Tibial artery (tissue), 1 donor: ENCODE results near the gene NEBL.

GRCh38 chr10:18565854-18566881 lies 85.2 kb downstream of the NSUN6 start:
- PRO-cap, result no peak

DNA sequence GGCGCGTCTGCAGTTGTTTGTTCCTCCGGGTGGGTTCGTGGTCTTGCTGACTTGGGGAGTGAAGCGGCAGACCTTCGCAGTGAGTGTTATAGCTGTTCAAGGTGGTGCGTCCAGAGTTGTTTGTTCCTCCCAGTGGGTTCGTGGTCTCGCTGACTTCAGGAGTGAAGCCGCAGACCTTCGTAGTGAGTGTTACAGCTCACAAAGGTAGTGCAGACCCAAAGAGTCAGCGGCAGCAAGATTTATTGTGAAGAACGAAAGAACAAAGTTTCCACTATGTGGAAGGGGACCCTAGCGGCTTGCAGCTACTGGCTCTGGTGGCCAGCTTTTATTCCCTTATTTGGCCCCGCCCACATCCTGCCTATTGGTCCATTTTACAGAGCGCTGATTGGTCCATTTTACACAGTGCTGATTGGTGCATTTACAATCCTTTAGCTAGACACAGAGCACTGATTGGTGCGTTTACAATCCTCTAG lies 64.9 kb downstream of the NSUN6 start:
- PRO-cap, result no peak

- PRO-cap, result no peak
These were observed 23.8 kb downstream of the NSUN6 start for GRCh38 chr10:18627225-18628280.

DNA sequence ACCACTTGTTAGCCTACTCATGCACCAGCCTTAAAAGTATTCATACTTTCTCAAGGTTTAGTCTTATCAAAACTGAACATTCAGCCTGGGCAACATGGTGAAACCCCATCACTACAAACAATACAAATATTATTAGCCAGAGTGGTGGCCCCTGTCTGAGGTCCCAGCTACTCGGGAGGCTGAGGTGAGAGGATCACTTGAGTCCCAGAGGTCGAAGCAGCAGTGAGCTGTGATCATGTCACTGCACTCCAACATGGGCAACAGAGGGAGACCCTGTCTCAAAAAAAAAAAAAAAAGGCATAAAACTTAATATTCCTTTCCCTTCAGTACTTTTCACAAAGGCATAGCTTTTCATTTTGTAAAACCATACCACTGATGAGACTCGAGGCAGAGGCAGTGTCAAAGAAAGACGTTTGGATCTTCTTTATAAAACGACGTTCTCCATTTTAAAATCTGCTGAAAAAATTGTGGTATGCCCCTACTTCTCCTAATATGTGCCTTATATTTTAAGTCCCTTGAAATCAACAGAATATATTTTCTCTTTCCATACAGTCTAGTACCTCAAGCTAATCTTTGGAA lies 1.9 kb downstream of the NSUN6 start:
- PRO-cap, result no peak

GRCh38 chr10:19789720-19790159 lies 26.5 kb upstream of the PLXDC2 start:
- PRO-cap, result no peak

DNA sequence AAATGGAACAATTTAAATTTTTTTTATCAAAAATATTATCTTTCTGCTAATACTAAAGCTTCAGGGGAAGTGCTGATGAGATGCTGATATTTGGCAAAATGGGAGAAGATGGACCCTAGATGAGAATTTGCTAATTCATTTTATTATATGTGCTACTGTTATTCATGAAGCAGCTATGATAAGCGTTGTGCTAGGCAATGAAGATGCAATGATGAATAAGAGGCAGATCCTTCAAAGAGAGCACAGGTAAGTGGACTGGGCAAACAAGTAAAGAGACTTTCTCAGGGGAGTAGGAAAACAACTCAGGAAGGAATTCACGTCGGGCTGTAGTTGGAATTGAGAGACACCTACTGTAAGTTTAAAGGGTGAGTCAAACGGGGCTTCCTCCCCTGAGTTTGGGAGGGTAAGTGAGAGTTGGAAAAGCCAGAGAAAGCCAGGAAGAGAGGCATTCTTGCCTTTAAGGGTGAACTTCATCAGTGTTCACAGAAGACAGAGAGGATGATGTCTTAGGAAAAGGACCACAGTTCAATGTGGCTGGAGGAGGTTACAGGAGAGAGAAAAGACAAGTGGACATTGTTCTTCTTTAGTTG lies 48.4 kb downstream of the PLXDC2 start:
- PRO-cap, result no peak

- PRO-cap, result no peak
These were observed 283.9 kb downstream of the PLXDC2 start for GRCh38 chr10:20099896-20100835.

- PRO-cap, result no peak
These were observed 286.9 kb downstream of the PLXDC2 start for GRCh38 chr10:20103017-20103663.

DNA sequence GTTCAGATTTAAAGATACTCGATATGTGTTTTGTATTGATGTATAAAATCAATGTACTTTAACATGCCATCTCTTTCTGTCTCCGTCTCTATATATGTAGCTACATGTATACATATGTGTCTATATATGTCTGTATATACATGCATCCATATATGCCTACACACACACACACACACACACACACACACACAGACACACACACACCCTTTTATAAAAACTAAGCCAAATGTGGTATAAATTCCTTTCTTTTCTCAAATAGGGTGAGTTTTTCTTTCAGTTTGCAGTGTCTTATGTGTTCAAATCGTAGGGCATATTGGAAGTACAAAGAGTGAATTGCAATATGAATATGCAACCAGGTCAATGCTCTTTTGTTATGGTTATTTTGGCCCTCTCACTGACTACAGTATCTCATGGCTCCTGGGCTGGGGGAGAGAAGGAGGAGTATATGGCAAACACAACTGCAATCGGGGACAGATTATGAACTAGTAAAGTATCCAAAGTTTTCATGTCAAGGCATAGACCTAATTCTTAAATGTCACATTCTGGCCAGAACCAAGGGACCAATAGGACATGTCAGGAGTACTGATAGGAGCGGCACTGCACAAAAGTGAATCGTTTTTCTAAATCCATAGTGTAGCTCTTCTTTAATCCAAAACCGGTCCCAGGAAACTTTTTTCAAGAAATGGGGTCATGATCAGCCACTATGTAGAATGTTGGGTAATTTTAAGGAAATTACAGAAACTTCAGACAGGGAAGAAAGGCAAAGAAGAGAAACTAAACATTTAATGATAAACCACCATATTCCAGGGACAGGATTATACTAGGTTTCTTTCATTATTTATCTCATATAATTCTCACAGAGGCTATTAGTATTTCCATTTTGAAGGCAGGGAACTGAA lies 302.0 kb downstream of the PLXDC2 start:
- PRO-cap, result no peak

- PRO-cap, result no peak
These were observed 345.0 kb downstream of the PLXDC2 start for GRCh38 chr10:20160994-20161804.

DNA sequence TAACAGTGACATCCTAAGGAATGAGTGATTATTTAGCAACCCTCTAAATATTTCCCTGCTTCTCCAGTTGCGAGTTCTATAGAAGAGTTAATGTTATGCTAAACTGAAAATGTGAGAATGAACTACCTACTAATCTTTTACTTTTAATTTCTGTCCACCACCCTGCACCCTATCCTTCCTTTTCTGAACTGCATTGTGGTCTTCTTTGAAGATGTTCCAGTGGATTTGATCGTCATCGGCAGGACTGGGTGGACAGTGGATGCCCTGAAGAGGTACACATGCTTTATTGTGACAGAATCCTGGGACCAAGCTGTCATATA lies 395.2 kb downstream of the PLXDC2 start:
- PRO-cap, result no peak

DNA sequence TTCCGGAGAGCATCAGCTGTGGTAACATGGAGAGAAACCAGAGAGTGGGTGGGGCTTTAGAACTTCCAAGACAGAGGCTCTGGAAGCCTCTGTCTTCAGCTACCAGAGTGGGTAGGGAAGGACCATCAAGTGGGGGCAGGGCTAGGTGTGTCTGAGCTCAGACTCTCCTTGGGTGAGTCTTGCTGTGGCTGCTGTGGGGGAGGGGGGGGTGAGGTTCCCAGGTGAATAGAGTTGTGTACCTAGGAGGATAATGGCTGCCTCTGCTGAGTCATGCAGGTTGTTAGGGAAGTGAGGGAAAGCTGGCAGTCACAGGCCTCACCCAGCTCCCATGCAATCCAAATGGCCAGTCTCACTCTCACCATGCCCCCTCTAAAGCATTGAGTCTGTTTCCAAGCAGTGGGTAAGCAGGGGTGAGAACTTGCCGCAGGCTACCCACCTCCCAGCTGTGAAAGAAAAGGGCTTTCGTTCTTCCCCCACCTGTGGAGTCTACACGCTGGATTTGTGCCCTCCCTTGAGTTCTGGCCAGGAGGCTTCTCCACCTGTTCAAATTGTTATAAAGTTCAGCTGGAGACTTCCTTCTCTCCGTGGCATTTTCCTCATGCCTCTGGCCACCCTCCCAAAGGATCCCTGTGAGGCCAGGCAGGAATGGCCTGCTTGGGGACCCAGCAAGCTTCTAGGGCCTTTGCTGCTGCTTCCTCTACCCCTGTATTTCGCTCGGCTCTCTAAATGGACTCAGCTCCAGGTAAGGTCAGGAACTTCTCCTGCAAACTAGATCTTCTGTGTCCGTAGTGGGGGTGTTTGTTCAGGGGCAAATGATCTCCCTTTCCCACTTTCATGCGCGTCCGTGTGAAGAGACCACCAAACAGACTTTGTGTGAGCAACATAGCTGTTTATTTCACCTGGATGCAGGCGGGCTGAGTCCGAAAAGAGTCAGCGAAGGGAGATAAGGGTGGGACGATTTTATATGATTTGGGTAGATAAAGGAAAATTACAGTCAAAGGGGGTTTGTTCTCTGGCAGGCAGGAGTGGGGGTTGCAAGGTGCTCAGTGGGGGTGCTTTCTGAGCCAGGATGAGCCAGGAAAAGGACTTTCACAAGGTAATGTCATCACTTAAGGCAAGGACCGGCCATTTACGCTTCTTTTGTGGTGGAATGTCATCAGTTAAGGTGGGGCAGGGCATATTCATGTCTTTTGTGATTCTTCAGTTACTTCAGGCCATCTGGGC lies 526.7 kb downstream of the NEBL start:
- PRO-cap, result no peak

- PRO-cap, result no peak
These were observed 112.8 kb downstream of the NEBL start for GRCh38 chr10:20784189-20784843.

DNA sequence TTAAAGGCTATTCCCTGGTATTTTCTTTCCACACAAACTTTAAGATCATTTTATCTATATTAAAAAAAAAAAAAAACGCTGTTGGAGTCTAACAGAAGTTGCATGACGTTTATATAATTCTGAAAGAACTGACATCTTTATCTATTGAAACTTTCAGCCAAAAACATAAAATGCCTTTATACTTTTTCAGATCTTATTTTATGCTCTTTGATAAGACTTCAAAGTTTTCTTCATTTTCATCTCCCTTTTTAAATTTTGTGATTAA lies 29.2 kb downstream of the NEBL start:
- PRO-cap, result no peak

DNA sequence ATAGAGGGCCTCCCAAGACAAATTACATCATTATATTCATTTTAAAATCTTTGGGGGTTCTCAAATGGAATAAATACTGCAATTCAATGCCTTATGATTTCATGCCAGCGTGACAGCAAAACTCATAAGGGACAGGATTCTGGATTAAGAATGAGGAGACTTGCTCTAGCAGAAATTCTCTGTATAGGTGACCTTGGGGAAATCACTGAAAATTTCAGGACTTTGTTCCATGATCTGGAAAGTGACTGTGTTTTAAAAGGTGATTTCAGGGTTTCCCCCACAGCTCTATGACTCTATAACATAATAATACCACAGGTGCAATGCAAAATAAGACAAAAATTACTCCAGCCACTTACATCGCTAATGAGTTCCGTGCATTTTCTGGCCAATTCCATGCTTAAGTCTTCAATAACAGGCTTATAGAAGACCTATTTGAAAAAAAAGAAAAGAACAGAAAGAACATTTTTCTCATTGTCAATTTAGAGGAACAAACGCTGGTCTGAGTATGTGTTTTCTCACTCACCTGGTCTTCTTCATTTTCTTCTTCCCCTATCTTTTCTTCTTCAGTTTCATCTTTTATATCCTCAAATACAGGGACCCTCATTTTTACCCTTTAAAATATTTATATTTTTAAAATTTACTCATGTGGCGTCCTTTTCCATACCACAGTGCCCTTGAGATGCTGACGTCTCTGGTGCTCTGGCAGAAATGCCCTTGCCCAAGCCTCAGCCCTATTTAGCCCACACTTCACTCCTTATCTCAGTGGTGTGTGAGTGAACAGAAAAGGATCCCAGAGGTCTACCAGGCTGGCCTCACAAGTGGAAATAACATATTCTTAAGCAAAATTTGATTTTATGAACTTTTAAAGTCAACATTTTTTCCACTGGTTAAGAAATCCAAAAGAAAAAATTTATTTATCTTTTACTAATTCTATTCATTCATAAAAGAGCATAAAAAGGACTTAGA lies at the start of gene NEBL:
NEBL (minus strand) TSS at position 710 of the 966 bp plus-strand sequence.
- PRO-cap, result no peak

DNA sequence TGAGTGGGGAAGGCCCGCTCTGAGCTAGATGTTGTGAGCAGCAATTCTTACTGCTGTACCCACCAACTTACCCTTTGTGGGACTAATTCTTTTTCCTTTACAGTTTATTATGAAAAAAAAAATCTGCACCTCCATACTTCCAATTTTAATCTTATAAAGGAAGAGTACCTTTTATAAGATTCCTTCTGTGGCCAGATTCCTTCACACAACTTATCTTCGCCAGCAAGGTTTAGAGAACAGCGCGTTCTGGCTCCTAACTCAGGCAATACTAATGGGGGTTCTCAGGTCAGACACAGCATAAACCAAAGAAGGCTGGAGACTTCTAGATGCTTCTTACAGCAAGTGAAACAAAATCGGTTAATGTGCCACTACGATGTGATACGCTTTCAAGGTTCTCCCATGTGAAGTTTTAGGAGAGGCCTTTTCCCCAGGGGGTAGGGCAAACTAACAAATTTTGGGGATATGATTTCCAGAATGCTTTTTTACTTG lies 98.8 kb upstream of the NEBL start:
- PRO-cap, result no peak

GRCh38 chr10:21029991-21030544 lies 133.0 kb upstream of the NEBL start:
- PRO-cap, result no peak

- PRO-cap, result no peak
These were observed 189.1 kb downstream of the SKIDA1 start for GRCh38 chr10:21336408-21336848.

DNA sequence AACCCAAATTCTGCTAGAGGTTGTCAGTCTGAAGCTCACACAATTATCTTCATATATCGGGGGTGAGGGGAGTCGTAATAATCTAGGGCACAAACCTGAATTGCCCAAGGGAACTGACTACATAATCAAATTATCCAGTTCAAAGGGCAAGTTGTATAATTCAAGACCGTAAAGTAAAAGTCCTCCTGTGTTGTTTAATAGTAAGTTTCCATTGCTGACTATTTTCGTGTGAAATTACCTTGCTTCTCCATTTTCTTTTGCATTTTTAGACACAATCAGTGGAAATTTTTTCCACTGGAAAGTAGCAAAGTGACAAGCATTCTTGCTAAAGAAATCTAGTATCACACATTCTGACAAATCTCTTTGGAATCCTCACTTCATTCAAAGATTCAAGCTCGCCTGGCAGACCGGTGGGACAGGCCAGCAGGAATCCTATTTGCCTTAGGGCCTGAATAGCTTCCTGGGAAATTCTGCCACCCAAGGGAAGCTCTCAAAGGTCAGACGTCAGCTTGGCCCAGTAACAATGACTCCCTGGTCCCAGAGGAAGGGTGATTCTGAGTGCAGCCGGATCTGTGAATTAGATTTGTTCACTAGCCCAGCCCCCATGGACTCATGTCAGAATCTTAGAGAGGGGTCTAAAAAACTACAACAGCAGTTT lies 161.2 kb downstream of the SKIDA1 start:
- PRO-cap, result no peak

- PRO-cap, result no peak
These were observed 61.4 kb downstream of the SKIDA1 start for GRCh38 chr10:21463920-21464598.